HepG2 (cell line): ENCODE results near the gene LRRC15.

DNA sequence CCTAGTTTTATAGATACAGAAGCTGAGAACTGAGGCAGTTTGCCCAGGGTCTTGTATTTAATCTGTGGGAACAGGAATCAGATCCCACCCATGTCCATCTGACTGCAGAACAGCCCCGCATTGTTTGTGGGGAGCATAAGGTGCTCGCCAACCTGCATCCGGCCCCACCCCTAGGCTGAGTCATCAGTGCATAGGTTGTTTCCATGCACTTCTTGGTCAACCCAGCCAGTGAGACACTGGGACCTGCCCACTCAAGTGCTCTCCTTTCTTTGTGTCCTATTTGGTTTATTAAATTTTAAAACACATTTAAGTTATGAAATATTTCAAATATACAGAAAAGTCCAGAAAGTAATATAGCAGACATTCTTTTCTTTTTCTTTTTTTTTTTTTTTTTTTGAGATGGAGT lies 266.2 kb downstream of the OPA1 start:
- RRBS, 2 experiments, result no CpG with 5 or more reads among the region's 3 CpGs
CAGE:
- cytosol, long polyA minus RNA, result no peak
- cytosol, long polyA plus RNA, result no peak
- long polyA plus RNA, result no peak
- nucleus, long polyA minus RNA, result no peak
- nucleus, long polyA plus RNA, result no peak

DNA sequence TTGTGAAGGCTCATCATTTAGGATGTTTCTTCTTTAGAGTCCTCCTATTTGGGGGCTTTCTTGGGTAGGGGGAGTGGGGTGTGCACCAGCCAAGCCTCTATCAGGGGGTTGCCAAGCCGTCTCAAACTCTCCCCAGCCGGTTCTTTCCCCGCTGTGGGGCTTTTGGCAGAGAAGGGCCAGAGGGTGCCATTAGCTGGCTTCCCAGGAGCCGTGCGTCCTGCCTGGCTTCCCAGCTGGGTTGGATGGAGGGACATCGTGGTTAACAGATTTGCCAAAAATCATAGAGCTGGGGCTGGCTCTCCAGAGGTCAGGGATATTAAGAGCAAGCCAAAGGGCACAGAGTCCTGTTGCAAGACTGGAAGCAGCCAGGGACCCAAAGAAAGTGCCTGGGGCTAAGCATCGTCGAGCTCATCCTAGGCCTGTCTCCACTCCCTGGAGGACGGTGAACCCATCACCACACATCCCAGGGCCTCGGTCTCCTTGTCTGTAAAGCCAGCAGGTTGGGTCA lies 104.6 kb upstream of the HES1 start:
- RRBS, 2 experiments, result no CpG with 5 or more reads among the region's 10 CpGs
CAGE:
- cytosol, long polyA minus RNA, result no peak
- cytosol, long polyA plus RNA, result no peak
- long polyA plus RNA, result no peak
- nucleus, long polyA minus RNA, result no peak
- nucleus, long polyA plus RNA, result no peak

GRCh38 chr3:194101912-194102883 lies 33.8 kb upstream of the HES1 start:
- RRBS, 2 experiments, result no CpG with 5 or more reads among the region's 10 CpGs
CAGE:
- cytosol, long polyA minus RNA, result no peak
- cytosol, long polyA plus RNA, result no peak
- long polyA plus RNA, result no peak
- nucleus, long polyA minus RNA, result no peak
- nucleus, long polyA plus RNA, result no peak

GRCh38 chr3:194130543-194131820 lies 5.0 kb upstream of the HES1 start:
- RRBS, 2 experiments, result no CpG with 5 or more reads among the region's 25 CpGs
CAGE:
- cytosol, long polyA minus RNA, result no peak
- cytosol, long polyA plus RNA, result no peak
- long polyA plus RNA, result no peak
- nucleus, long polyA minus RNA, result no peak
- nucleus, long polyA plus RNA, result no peak

DNA sequence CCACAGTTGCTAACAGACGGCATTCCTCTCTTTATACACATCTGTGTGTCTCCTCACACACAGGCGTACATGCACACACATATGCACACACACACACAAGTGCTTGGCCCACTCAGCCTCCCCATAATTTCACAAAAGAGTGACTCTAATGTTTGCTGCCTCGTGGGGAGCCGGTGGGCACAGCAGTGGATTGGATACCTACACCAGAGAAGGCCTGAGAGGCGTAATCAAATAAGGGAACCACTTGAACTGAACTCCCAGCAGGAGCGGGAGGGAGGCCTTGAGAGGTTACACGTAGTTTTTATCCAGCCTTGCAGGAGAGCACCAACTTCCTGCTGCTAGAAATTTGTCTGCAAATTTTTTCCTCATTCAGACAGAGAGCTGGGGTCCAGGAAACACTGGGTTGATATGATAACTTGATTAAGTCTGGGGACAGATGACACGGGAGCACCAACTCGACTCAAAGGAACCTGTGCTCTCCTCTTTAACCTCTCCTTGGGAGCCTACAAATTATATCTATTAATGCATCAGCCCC lies 69.7 kb downstream of the HES1 start:
- RRBS, 2 experiments, result no CpG with 5 or more reads among the region's 9 CpGs
CAGE:
- cytosol, long polyA minus RNA, result no peak
- cytosol, long polyA plus RNA, result no peak
- long polyA plus RNA, result no peak
- nucleus, long polyA minus RNA, result no peak
- nucleus, long polyA plus RNA, result no peak

GRCh38 chr3:194206257-194206805 lies 70.4 kb downstream of the HES1 start:
- RRBS, 2 experiments, result no CpG with 5 or more reads among the region's 11 CpGs
CAGE:
- cytosol, long polyA minus RNA, result no peak
- cytosol, long polyA plus RNA, result no peak
- long polyA plus RNA, result no peak
- nucleus, long polyA minus RNA, result no peak
- nucleus, long polyA plus RNA, result no peak

- RRBS, 2 experiments, result no CpG with 5 or more reads among the region's 20 CpGs
CAGE:
- cytosol, long polyA minus RNA, result no peak
- cytosol, long polyA plus RNA, result no peak
- long polyA plus RNA, result no peak
- nucleus, long polyA minus RNA, result no peak
- nucleus, long polyA plus RNA, result no peak
Measured at GRCh38 chr3:194255129-194255997, 95.8 kb downstream of the CPN2 start.

DNA sequence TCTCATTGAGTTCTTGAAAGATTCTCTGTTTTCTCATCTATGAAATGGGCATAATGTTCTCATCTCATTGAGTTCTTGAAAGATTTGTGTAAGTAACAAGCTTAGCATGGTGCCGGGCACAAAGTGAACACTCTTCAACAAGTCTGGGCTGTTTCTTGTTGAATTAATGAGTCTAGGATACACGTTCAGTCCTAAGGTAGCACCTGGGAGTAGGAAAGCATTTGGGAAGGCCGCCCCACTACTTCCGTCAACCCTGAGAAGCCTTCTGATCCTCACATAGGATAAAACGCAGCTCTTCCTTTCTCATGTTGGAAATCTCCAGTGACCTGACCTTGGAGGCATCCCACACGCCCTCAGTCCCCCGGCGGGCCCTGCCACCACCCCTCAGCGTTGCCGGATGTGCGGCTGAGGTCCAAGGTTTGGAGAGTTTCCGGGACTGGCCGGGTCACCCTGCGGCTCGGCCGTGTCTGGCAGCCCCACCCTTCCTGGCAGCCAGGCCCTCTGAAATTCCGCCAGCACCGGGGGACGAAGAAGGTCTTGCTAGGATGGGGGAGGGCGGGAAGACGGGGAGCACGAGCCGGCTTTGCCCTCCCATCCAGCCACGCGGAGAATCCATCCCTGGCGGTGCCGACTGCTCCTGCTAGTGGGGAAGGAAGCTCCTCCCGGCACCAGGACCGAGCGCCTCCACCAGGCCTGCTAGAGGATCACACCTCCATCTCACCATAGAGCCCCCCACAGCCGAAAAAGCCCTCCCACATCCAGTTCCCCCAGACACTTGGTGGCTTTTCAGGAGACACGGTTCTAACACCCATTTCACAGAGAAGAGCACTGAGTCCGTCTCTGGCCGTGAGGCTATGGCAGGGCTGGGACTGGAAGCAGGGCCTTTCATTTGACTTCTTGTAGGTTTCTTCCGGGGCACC lies 81.6 kb downstream of the CPN2 start:
- RRBS, 2 experiments, result 34 to 46% methylated on average over 15 to 16 of the region's 35 CpGs
CAGE:
- cytosol, long polyA minus RNA, result no peak
- cytosol, long polyA plus RNA, result no peak
- long polyA plus RNA, result no peak
- nucleus, long polyA minus RNA, result no peak
- nucleus, long polyA plus RNA, result no peak

GRCh38 chr3:194332967-194334261 lies 17.7 kb downstream of the CPN2 start:
- RRBS, 2 experiments, result under 1 to 1% methylated on average over 11 to 14 of the region's 88 CpGs
CAGE:
- cytosol, long polyA minus RNA, result no peak
- cytosol, long polyA plus RNA, result no peak
- long polyA plus RNA, result no peak
- nucleus, long polyA minus RNA, result no peak
- nucleus, long polyA plus RNA, result no peak

DNA sequence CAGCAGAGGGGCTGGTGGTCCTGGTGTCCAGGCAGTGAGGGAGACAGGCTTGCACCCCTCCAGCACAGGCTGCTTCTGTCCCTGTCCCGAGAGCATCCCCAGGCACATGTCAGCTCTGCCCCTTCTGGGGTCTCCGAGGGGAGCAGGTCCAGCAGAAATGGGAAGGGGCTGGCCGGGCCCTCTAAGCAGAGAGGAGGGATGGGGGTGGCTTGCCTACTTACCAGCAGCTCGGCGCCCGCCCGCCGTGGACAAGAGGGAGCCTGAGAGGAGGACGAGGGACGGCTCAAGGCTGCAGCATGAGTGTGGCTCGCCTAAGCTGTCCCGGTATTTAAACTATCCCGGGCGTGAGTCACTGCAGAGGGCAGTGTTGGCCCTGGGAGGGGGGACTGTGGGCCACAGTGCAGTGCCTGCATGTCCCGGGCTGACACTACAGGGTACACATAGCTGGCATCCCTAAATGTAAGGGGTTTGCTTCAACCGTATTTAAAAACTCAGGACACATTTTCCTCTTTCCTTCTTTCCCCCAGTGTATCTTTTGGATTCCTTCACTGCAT lies at the start of gene LRRC15:
Gene LRRC15 (minus strand): TSS at position 304 of the 554 bp plus-strand sequence.
- RRBS, 2 experiments, result 0 to 2% methylated on average over 3 of the region's 16 CpGs
CAGE:
- cytosol, long polyA minus RNA, result no peak
- cytosol, long polyA plus RNA, result no peak
- long polyA plus RNA, result no peak
- nucleus, long polyA minus RNA, result no peak
- nucleus, long polyA plus RNA, result no peak

- RRBS, 2 experiments, result 94 to 100% methylated on average over 1 to 5 of the region's 28 CpGs
CAGE:
- cytosol, long polyA minus RNA, result no peak
- cytosol, long polyA plus RNA, result no peak
- long polyA plus RNA, result no peak
- nucleus, long polyA minus RNA, result no peak
- nucleus, long polyA plus RNA, result no peak
Measured at GRCh38 chr3:194487321-194487720, 519 bp upstream of the ATP13A3 start.

GRCh38 chr3:194489756-194490417 lies 3.1 kb upstream of the ATP13A3 start:
- RRBS, 2 experiments, result no CpG with 5 or more reads among the region's 6 CpGs
CAGE:
- cytosol, long polyA minus RNA, result no peak
- cytosol, long polyA plus RNA, result no peak
- long polyA plus RNA, result no peak
- nucleus, long polyA minus RNA, result no peak
- nucleus, long polyA plus RNA, result no peak

DNA sequence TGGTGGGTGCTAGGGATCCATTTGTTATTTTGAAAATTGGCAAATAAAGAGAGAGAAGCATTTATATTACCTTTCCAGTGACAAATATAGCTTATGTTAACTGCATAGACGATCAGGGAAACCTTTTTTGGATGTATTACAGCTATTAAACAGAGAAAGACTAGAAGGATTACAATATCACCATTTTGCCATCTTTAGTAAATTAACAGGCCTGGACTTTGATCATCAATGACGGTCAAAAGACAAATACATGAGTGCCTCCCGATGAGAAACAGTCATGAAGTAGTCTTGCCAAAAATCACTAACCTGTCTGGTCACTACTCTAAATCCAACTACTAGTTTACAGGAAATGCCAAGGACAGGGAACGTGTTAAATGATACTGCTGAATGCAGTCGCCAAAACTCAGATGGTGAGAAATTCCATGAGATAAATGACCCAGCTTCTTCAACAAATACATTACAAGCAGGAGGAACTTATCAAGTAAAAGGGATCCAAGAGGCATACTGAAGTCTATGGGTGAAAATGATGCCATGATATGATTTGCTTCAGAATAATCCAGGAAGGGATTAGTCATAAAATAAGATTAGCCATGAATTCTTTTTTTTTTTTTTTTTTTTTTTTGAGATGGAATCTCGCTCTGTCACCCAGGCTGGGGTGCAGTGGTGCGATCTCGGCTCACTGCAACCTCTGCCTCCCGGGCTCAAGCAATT lies 35.8 kb upstream of the ATP13A3 start:
- RRBS, 2 experiments, result no CpG with 5 or more reads among the region's 9 CpGs
CAGE:
- cytosol, long polyA minus RNA, result no peak
- cytosol, long polyA plus RNA, result no peak
- long polyA plus RNA, result no peak
- nucleus, long polyA minus RNA, result no peak
- nucleus, long polyA plus RNA, result no peak

DNA sequence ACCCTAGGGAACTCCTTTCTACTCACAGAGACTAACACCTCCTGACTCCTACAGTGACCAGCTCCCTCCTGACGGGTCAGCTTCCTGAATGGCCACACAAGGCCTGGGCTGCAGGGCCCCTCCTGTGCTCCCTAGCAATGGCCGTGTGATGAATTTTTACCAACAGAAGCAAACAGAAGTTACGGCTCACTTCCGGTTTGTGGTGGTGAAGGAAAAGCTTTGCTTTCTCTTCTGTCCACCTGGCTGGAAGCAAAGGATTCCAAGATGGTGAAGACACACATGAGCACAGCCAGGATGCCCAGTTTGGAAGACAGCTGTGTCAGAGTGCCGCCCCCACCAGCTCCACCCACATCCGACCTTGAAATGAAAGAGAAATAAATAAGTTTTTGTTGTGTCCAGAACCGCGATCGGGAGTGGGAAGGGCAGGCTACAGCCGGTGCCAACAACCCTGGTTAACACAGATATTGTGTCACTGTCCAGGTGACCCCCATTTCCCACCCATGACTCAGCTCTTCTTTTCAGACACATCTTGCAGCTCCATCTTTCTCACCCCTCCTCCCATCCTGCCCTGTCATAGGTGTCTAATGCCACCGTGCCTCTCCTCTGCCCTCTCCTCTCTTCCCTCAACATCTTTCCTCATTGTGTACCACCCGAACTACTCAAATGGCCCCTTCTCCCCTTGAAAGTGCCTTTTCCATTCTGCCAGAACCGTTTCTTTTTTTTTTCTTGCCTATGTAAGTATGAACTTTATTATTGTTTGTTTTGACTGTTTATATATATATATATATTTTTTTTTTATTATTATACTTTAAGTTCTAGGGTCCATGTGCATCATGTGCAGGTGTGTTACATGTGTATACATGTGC lies 69.8 kb upstream of the ATP13A3 start:
- RRBS, 2 experiments, result no CpG with 5 or more reads among the region's 13 CpGs
CAGE:
- cytosol, long polyA minus RNA, result no peak
- cytosol, long polyA plus RNA, result no peak
- long polyA plus RNA, result no peak
- nucleus, long polyA minus RNA, result no peak
- nucleus, long polyA plus RNA, result no peak

DNA sequence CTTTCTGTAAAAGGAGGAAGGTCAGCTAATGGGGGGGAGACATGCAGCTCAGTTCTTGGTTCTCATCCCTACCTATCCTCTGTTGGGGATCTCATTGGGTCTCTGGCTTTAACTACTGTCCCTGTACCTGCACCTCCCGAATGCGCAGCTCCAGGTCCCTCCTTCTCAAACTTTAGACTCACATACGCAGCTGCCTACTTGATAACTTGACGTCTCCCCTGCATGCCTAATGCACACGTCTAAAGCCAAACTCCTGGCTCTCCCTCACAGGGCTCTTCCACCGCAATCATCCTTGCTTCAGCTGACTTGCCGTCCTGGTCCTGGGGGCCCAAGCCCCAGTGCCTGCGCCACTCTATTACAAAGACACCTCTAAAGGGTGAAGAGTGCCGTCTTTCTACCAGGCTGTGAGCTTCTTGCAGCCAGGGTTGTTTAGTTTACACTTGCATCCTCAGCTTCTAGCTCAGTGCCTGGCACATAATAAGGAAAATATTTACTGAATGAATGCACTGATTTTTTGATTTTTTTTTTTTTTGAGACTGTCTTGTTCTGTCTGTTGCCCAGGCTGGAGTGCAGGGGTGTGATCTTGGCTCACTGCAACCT lies 6.0 kb upstream of the TMEM44 start:
- RRBS, 2 experiments, result no CpG with 5 or more reads among the region's 9 CpGs
CAGE:
- cytosol, long polyA minus RNA, result no peak
- cytosol, long polyA plus RNA, result no peak
- long polyA plus RNA, result no peak
- nucleus, long polyA minus RNA, result no peak
- nucleus, long polyA plus RNA, result no peak

DNA sequence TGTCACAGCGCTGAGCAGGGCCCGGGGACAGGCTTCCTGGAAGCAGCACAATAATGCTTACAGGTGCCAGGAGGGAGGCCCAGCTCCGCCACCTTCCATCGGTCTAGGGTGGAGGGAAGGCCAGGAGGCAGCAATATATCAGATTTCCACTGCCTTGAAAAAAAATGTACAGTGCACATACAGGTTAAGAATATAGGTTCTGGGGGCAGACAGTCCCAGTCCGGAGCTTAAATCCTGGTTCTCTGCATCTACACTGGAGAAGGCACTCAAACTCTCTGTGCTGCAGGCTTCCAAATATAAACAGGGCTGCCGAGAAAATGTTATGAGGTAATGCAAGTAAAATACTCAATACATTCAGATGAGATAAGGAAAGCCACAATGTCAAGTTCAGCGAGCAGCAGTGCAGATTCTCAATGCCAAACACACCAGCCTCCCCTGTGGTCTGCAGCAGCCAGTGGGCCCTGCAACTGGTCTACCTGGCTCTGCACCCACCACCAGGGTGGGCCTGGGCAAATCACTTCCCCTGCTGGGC lies 189.5 kb downstream of the XXYLT1 start:
- RRBS, 2 experiments, result no CpG with 5 or more reads among the region's 7 CpGs
CAGE:
- cytosol, long polyA minus RNA, result no peak
- cytosol, long polyA plus RNA, result no peak
- long polyA plus RNA, result no peak
- nucleus, long polyA minus RNA, result no peak
- nucleus, long polyA plus RNA, result no peak

DNA sequence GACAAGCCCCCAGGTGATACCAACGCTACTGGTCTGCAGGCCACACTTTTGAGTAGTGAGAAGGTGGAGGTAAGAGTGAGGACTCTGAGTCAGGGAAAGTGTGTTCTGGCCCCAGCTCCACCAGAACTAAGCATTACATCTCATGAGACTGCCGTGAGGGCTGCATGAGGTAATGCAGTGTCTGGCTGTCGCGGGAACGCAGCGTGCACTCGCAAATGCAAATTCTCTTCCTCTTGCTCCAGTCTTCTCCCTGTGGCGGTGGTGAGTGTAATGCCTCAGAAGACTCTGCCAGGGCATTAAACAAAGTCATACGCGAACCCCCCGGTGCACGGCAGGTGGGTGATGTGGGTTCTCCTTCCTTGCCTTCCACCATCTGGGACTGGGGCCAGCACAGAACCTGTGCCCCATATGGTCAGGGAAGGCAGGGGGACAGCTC lies 175.9 kb downstream of the XXYLT1 start:
- RRBS, 2 experiments, result no CpG with 5 or more reads among the region's 12 CpGs
CAGE:
- cytosol, long polyA minus RNA, result no peak
- cytosol, long polyA plus RNA, result no peak
- long polyA plus RNA, result no peak
- nucleus, long polyA minus RNA, result no peak
- nucleus, long polyA plus RNA, result no peak

GRCh38 chr3:195151716-195152402 lies 119.1 kb downstream of the XXYLT1 start:
- RRBS, 2 experiments, result no CpG with 5 or more reads among the region's 8 CpGs
CAGE:
- cytosol, long polyA minus RNA, result no peak
- cytosol, long polyA plus RNA, result no peak
- long polyA plus RNA, result no peak
- nucleus, long polyA minus RNA, result no peak
- nucleus, long polyA plus RNA, result no peak

- RRBS, 2 experiments, result no CpG with 5 or more reads among the region's 14 CpGs
CAGE:
- cytosol, long polyA minus RNA, result no peak
- cytosol, long polyA plus RNA, result no peak
- long polyA plus RNA, result no peak
- nucleus, long polyA minus RNA, result no peak
- nucleus, long polyA plus RNA, result no peak
Measured at GRCh38 chr3:195179628-195180071, 91.3 kb downstream of the XXYLT1 start.

DNA sequence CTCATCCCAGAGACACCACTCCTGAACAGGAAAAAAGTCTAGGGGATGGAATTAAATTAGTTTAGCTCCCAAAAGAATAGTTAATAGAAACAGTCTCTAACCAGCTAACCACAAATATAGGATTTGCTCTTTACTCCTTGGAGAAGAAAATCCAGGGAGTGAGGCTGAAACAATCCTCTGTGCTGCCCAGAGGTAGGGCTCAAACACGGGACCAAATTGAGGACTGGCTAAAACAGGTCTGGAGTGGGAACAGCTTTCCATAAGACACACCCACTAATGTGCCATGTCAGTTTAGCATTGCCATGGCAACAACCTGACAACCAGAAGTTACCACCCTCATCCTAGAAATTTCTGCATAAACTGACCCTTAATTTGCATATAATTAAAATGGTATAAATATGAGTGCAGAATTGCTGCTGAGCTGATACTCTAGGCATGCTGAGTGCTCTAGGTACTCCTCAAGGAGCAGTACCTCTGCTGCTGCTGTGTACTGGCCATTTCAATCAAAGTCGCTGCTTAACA lies 82.8 kb downstream of the XXYLT1 start:
- RRBS, 2 experiments, result no CpG with 5 or more reads among the region's 2 CpGs
CAGE:
- cytosol, long polyA minus RNA, result no peak
- cytosol, long polyA plus RNA, result no peak
- long polyA plus RNA, result no peak
- nucleus, long polyA minus RNA, result no peak
- nucleus, long polyA plus RNA, result no peak